ENCODE measurements around the genes PNMT, LRRC3C and CSF3.

DNA sequence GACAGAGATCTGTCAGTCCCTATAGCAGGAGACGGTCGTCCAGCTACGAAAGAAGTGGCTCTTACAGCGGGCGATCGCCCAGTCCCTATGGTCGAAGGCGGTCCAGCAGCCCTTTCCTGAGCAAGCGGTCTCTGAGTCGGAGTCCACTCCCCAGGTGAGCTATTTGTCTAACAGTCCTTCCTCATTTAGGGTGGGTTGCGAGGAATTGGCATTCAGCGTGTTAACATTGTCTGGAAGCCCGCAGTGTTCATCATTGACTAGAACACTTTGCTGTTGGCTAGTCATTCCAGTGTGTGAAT lies 1.6 kb downstream of the CDK12 start:
- PRO-cap, 8 experiments, result no peak in any of the 8 experiments

- PRO-cap, 8 experiments, result no peak in any of the 8 experiments
Observed at GRCh38 chr17:39622352-39622743, 4.4 kb upstream of the PPP1R1B start.

DNA sequence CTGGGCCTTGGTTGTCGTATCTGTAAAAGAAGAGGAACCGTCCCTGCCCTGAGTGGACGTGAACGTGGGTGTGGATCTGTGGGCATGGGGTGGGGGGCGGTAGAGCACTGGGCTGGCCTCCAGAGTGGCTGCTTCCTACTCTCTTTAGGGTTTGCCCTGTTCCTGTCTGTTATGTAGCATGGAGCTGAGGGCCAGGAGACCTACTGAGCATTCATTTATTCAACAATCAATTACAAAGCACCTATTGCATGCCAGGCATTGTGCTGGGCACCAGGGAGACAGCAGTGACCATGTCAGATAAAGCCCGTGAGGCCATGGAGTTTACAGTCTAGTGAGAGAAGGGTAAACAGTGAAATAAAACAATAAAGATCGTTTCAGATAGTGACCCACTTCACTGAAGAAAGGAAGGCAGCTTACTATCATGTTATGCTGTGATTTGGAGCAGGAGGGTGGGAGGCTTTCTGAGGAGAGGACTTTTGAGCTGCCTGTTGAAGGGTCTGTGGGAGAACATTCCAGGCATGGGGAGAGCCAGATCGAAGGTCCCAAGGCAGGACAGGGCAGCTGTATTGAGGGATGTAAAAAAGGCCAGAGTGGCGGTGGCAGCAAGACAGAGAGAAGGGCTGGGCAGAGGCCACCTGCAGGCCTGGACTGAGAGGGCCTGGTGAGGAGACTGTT lies 12.9 kb upstream of the TCAP start:
- PRO-cap, 8 experiments, result peak in 1 of 8 experiments; most common plus-strand start position 59 of the sequence (in 1)

GRCh38 chr17:39660882-39661809 lies 4.0 kb upstream of the TCAP start:
- PRO-cap, 8 experiments, result no peak in any of the 8 experiments

GRCh38 chr17:39664662-39665098 lies 469 bp upstream of the TCAP start:
- PRO-cap, 8 experiments, result no peak in any of the 8 experiments

DNA sequence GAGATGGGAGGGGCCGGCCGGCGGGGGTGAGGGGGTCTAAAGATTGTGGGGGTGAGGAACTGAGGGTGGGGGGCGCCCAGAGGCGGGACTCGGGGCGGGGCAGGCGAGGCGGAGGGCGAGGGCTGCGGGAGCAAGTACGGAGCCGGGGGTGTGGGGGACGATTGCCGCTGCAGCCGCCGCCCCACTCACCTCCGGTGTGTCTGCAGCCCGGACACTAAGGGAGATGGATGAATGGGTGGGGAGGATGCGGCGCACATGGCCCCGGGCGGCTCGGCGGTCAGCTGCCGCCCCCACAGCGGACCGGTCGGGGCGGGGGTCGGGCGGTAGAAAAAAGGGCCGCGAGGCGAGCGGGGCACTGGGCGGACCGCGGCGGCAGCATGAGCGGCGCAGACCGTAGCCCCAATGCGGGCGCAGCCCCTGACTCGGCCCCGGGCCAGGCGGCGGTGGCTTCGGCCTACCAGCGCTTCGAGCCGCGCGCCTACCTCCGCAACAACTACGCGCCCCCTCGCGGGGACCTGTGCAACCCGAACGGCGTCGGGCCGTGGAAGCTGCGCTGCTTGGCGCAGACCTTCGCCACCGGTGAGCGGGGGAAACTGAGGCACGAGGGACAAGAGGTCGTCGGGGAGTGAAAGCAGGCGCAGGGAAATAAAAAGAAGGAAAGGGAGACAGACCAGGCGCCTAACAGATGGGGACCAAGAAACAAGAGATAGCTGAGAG lies at the start of gene PNMT:
PNMT (plus strand) TSS at position 355 of the 717 bp plus-strand sequence.
- PRO-cap, 8 experiments, result no peak in any of the 8 experiments

DNA sequence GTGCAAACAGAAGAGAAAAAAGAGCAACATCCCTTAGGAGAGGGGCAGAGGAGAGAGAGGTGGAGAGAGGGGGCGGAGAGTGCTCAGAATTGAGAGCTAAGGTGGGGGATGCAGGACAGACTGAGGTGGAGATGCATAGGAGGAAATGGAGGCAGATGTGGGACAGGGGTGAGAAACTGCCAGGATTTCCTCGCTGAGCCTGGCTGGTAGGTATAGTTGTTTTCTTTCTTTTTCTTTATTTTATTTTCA lies 487 bp downstream of the PNMT start:
- PRO-cap, 8 experiments, result no peak in any of the 8 experiments

DNA sequence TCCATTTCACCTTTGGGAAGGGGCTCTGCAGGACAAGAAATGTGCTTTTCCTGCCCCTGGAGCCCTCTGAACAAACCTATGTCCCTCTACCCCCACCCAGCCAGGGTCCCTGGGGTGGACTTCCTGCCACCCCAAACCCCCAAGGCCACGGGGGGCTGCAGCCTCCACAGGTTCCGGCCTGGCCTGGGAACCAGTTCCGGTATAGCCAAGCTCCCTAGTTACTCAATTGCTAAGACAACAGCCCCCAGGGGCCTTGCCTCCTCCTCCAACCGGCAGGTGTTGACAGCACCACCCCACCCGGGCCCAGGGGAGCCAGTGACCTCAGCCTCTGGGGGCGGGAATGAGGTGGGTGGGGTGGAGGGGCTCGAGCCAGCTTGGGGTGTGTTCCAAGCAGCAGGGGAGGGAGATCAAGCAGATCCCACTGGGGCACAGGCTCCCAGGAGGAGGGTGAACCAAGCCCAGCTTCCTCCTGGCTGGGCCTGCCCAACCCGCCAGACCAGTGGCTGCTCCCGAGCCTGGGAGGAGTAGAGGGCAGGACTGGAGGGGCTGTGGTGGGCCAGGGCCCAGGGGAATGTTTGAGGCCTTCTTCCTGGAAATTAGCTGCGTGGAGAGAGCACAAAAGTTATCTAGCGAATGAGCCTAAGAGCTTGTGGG lies 6.6 kb downstream of the PNMT start:
- PRO-cap, 8 experiments, result no peak in any of the 8 experiments

- PRO-cap, 8 experiments, result no peak in any of the 8 experiments
Observed at GRCh38 chr17:39695999-39696548, 3.8 kb upstream of the ERBB2 start.

GRCh38 chr17:39708786-39709469 lies 9.1 kb downstream of the ERBB2 start:
- PRO-cap, 8 experiments, result no peak in any of the 8 experiments

GRCh38 chr17:39739036-39739879 lies 1.5 kb downstream of the GRB7 start:
- PRO-cap, 8 experiments, result peak in 1 of 8 experiments; most common plus-strand start chr17:39739725 (in 1)

GRCh38 chr17:39753483-39753798 lies 15.7 kb downstream of the GRB7 start:
- PRO-cap, 8 experiments, result peak in 4 of 8 experiments; most common plus-strand start chr17:39753759 (in 4); most common minus-strand start chr17:39753748 (in 1)

GRCh38 chr17:39772312-39772818 lies 34.6 kb downstream of the GRB7 start:
- PRO-cap, 8 experiments, result no peak in any of the 8 experiments

- PRO-cap, 8 experiments, result no peak in any of the 8 experiments
Observed at GRCh38 chr17:39774990-39775588, 37.4 kb downstream of the GRB7 start.

DNA sequence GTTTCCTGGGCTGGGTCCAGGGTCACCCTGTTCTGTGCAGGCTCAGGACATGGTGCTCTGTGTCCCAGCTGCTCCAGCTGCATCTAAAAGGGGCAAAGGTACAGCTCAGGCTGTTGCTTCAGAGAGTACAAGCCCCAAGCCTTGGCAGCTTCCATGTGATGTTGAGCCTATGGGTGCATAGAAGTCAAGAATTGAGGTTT lies 40.6 kb downstream of the IKZF3 start:
- PRO-cap, 8 experiments, result no peak in any of the 8 experiments

- PRO-cap, 8 experiments, result no peak in any of the 8 experiments
Observed at GRCh38 chr17:39904535-39905162, 13.8 kb downstream of the GSDMB start.

DNA sequence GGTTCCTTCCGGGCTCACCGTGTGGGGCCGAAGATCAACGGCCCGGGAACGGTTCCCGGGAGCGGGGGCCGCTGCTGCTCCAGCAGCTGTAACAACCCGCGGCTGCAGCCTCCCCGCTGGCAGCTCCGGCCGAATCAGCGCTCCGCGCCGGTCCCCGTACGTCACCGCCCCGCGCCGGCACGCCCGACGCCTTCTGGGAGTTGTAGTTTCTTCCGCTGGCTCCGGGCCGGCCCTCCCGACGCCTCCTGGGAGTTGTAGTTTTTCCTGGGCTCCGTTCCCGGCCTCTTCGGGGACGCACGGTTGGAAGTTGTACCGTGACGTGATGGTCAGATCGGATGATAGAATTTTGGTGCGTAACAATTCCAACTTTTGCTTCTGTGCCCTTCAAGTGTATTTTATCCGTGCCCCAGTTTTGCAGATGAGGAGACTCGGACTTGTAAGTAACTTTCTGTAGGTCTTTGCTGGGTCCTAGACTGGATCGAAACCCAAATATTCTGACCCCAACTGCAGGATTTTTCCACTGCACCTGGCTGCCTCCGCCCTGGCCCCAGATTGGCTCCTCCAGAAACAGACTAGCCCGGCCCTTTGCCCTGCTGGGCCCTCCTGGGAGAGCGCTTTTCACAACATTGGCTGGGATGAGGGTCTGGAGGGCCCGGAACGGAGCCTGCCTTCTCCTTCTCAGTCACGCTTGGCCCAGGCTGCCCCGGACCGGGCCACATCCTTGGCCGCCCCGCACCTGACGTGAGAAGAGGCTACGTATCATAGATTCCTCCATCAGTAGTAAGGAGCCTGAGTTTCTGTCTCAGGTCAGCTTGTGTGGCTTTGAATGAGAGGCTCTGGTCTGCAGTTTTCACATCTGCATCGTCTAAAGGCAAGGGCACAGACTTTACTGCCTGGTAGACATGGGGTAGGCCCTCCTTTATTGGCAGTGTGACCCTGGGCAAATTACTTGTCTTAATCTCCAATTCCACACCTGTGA lies at the start of gene LRRC3C:
LRRC3C (plus strand) TSS at position 267 of the 979 bp plus-strand sequence.
- PRO-cap, 8 experiments, result peak in 8 of 8 experiments; most common plus-strand start position 280 of the sequence (in 2); most common minus-strand start position 136 of the sequence (in 8)

GRCh38 chr17:39934302-39934734 lies 6.8 kb downstream of the LRRC3C start:
- PRO-cap, 8 experiments, result no peak in any of the 8 experiments

GRCh38 chr17:39939972-39940434 lies 12.5 kb downstream of the LRRC3C start:
- PRO-cap, 8 experiments, result no peak in any of the 8 experiments

GRCh38 chr17:40015321-40015916 lies at the start of gene CSF3:
CSF3 (plus strand) TSS chr17:40015440.
- PRO-cap, 8 experiments, result no peak in any of the 8 experiments

All from peripheral blood mononuclear cell (primary cell).